ENCODE measurements around a stretch of chrX.

GRCh38 chrX:155874726-155875258, 6.4 kb upstream of the VAMP7 start:
- PRO-cap, result no peak